Upper lobe of left lung (tissue), 5 donors: ENCODE measurements around a stretch of chr19.

- PRO-cap, 2 experiments: no peak in any of the 2 experiments
- RAMPAGE, long total RNA, 4 experiments: no peak in any of the 4 experiments
Measured at GRCh38 chr19:49643473-49643927, 1.5 kb downstream of the SCAF1 start.

DNA sequence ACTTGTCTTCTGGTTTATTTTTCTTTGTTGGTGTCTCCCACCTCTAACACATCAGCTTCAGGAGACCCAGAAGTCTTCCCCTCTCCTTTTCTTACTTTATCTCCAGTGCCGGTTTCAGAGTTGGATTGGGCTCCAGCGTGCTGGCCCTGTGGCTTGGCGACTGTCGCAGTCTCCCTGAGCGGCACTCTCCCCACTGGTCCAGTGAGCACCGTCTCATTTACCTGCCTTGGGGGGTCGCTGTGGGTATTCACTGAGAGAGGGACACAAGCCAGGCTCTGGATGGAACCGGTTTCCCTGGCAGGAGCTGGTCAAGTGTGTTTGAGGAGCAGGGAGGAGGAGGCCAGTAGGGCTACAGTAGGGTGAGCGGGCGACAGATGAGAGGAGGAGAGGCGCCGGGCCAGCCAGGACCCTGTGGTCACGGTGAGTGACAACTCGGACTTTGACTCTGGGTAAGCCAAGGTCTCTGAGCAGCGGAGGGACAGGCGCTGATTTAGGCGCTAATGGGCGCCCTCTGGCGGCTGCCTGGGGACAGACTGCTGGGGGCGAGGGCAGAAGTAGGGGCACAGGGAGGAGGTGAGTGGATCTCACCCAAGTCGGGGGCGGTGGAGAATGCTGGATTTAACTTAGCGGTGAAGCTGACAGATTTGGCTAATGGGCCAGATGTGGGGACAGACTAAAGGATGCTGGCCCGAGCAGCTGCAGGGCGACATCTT, 4.9 kb upstream of the PRMT1 start:
- PRO-cap, 2 experiments: no peak in any of the 2 experiments
- RAMPAGE, long total RNA, 4 experiments: no peak in any of the 4 experiments

- PRO-cap, 2 experiments: no peak in any of the 2 experiments
- RAMPAGE, long total RNA, 4 experiments: no peak in any of the 4 experiments
Measured at GRCh38 chr19:49806748-49807883, 6.0 kb downstream of the FUZ start.

- PRO-cap, 2 experiments: no peak in any of the 2 experiments
- RAMPAGE, long total RNA, 4 experiments: no peak in any of the 4 experiments
Measured at GRCh38 chr19:49808008-49808549, 5.0 kb downstream of the FUZ start.

DNA sequence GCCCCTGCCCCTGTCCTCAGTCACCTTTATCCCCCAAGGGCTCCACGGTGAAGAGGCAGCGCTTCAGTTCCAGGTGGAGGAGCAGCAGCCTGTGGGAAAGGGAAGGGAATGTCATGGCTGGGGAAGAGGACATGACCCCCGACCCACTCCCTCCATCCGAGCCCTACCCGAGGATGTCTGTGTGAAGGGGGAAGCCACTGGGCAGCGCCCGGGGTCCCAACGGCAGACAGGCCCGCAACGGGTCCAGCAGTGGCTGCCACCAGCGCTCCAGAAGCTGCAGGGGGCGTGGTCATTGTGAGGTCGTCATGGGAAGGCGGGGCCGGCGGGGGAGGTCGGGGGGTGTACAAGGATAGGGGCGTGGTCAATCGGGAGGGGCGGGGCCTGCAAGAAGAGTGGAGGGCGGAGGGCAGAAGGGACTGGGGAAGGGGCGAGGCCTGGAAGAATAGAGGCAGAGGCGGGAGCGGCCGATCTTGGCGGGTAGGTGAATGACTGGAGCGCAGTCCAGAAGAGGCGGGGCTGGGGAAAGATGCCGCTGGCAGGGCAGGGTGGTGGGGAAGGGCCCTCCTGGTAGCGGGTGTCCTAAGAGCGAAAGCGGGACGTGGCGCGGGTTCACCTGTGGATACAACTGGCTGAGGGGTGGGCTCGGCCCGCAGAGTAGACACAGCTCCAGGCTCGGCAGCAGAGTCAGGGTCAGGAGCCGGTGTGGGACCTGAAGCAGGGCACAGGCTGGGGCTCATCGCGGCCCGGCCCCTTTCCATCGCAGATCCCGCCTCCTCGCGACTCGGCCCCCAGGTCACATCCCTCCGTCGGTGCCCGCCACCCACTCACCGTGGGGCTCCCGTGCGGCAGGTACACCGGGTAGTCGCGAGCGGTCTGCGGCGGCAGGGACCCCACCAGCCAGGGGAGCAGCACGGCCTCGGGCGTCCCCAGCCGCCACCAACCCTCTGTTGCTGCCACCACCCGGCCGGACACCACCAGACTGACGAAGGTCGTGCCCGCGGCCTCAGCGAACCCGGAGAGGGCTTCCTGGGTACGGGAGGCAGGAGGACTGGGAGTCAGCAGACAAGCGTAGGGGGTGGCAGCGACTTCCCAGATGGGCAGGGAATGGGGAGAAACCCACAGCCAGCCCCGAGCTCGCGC, 4.2 kb downstream of the FUZ start:
- PRO-cap, 2 experiments: peak in 2 of 2 experiments; most common plus-strand start position 409 of the sequence (in 1); most common minus-strand start position 702 of the sequence (in 1)
- RAMPAGE, long total RNA, 4 experiments: start-site peak on the plus strand in 2 of 4 experiments, centred at positions 421 to 423 of the sequence, 15 to 19 reads per replicate

GRCh38 chr19:49852026-49852479, 15.3 kb downstream of the PNKP start:
- PRO-cap, 2 experiments: no peak in any of the 2 experiments
- RAMPAGE, long total RNA, 4 experiments: no peak in any of the 4 experiments

- PRO-cap, 2 experiments: no peak in any of the 2 experiments
- RAMPAGE, long total RNA, 4 experiments: no peak in any of the 4 experiments
Measured at GRCh38 chr19:49858008-49858803, 9.2 kb downstream of the PNKP start.

DNA sequence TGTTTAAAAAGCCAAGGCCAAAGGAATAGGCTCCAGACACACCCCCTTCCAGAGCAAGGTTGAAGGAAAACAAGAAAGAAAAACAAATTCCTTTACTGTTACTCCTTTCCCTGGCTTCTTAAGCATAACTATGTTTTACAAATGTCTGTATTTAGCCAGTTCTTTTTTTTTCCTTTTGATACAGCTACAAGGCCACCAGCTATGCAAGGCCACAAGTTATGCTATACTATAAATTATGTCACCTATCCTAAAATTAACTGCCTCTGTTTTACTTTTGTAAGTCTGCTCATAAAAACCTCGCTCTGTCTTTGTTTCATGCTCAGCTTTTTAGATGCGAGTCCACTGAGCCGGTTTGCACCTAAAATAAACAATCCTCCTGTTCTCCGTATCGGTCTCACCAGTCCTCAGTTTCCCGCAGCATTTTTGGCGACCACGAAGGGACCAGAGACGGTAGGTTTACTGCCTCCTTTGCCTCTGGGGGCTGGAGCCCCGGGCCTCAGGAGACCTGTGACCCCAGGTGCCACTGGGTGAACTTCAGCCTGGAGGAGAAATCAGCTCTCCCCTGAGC, 8.3 kb downstream of the SIGLEC11 start:
- PRO-cap, 2 experiments: no peak in any of the 2 experiments
- RAMPAGE, long total RNA, 4 experiments: no peak in any of the 4 experiments

DNA sequence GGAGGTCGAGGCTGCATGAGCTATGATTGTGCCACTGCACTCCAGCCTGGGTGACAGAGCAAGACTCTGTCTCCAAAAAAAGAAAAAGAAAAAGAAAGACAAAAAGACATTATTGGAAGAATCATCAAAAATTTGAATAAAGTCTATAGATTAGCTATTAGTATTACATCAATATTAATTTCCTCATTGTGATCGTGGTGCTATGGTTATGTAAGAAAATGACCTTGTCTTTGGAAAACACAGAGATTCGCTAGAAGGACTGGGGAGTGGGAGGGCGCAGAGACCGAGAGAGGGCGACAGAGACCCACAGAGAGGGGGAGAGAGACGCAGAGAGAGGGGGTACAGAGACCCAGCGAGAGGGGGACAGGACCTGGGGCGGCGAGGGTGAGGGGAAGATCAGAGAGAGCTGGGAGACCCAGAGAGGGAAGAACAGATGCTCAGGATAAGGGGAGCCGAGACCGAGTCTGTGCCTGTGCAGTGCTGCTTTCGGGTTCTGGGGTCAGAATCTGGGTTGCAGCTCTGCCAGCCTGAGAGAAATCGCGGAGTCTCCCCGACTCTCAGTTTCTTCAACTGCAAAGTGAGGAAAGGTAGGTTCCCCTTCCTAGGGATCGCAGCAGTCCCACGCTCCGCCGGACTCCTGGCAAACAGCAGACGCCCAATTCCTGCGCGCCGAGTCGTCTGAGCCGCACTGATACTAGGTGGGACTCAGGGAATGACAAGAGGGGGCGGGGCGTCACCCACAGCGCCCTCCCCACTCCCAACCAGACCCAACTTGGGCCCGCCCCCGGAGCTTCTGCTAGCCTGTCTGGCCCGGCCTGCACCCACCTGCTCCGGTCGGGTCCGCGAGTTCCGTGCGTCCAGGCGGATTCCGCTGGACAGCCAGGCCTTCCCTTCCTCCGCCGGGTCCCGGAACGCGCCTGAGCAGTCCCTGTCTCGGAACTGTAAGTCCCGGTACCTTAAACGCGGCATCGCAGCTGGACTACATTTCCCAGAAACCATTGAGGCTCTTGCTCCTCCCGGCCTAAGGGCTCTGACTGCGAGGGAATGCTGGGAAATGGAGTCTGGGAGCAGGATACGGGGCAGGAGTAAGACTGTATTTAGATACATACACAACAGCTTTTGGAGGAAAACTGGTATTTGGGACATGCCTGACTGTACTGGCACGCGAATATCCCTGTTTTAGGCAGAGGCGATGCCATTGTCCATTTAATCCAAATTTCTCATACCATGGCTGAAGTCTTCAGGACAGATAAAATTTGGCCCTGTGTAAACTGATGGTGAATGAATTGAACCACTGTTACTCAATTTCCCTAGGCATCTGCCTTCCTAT, 15.3 kb downstream of the IZUMO2 start:
- PRO-cap, 2 experiments: peak in 2 of 2 experiments; most common minus-strand start position 680 of the sequence (in 2)
- RAMPAGE, long total RNA, 4 experiments: no peak in any of the 4 experiments

GRCh38 chr19:50167209-50167879, 4.3 kb upstream of the IZUMO2 start:
- PRO-cap, 2 experiments: no peak in any of the 2 experiments
- RAMPAGE, long total RNA, 4 experiments: no peak in any of the 4 experiments

- PRO-cap, 2 experiments: no peak in any of the 2 experiments
- RAMPAGE, long total RNA, 4 experiments: no peak in any of the 4 experiments
Measured at GRCh38 chr19:50187572-50188367, 15.7 kb upstream of the MYH14 start.

DNA sequence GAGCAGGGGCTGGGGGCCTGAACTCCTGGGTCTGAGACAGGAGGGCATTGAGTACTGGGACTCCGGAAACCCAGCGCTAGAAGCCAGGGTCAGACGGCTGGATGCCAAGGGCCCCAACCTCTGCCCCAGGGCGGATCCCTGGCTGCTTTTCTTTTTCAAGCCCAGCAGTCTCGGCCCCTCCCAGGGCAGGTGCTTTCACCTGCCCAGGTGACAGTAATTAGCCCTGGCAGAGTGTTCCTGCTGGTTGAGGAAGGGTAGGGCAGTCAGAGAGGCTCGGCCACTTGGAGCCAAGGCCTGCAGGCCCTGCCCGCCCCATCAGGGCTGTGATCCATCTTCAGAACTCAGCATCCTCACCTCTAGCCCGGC, 2.4 kb downstream of the MYH14 start:
- PRO-cap, 2 experiments: peak in 1 of 2 experiments; most common plus-strand start position 224 of the sequence (in 1); most common minus-strand start position 144 of the sequence (in 1)
- RAMPAGE, long total RNA, 4 experiments: no peak in any of the 4 experiments

GRCh38 chr19:50206171-50206752, 2.8 kb downstream of the MYH14 start:
- PRO-cap, 2 experiments: no peak in any of the 2 experiments
- RAMPAGE, long total RNA, 4 experiments: no peak in any of the 4 experiments

DNA sequence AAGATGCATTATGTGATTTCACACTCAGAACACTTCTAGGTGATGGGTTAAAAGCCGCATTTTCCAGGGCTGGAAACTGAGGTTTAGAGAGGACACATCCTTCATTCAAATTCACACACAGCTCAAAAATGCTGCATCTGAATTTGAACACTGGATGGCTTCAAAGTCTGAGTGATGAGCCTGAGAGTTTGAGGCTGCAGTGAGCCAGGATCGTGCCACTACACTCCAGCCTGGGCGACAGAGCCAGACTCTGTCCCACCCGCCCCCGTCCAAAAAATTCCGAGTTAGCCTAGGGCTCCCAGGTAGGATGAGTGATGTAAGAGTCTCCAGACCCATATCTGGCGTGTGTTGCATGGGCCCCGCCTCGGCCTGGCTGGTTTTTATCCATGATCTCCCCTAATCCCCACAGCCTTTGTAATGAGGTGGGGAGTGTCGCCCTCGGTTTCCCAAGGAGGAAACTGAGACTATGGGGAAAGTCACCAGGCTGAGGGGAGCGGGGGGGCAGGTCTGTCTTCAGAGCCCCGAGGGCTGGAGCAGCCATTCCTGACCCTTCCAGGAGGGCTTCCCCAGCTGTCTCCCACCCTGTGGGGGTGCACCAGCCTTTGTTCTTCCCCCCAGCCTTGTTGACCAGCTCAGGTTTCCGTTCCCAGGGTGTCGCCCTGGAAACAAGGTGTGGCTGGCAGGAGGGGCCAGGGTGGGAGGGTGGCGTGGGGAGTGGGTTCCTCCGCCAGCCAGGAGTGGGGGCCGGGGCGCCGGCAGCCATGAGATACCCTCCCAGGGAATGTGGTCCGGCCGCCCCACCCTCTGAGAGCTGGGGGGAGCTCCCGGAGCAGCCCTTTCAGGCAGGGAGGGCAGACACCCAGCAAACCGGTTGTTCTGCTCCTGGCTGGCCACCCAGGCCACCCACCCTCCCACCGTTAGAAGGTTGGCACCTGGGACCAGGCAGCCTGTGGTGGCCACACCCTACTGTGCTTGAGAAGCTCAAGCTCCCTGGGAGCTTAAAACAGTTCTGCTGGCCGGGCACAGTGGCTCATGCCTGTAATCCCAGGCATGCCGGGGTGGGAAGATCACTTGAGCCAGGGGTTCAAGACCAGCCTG, 11.5 kb downstream of the MYH14 start:
- PRO-cap, 2 experiments: peak in 1 of 2 experiments; most common minus-strand start position 576 of the sequence (in 1)
- RAMPAGE, long total RNA, 4 experiments: no peak in any of the 4 experiments

DNA sequence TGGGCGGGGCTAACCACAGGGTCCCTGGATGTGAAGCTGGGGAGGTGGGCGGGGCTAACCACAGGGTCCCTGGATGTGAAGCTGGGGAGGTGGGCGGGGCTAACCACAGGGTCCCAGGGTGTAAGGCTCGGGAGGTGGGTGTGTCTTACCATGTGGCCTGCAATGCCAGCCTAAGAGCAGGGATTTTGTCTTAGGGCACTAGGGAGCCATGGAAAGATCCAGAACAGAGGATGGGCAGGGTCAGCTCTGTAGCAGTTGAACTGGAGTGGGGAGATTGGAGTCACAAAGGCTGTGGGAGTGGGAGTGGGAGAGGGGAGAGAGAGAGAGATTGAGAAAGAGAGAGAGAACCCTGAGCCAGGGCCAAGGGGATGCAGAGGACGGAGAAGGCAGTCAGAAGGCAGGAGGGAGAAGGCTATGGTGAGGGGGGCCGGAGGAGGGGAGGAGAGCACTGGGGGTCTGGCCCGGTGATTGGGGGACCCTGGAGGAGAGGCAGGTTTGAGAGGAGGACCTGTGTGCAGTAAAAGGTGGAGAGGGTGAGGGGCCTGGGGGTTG, 36.6 kb downstream of the KCNC3 start:
- PRO-cap, 2 experiments: no peak in any of the 2 experiments
- RAMPAGE, long total RNA, 4 experiments: no peak in any of the 4 experiments

DNA sequence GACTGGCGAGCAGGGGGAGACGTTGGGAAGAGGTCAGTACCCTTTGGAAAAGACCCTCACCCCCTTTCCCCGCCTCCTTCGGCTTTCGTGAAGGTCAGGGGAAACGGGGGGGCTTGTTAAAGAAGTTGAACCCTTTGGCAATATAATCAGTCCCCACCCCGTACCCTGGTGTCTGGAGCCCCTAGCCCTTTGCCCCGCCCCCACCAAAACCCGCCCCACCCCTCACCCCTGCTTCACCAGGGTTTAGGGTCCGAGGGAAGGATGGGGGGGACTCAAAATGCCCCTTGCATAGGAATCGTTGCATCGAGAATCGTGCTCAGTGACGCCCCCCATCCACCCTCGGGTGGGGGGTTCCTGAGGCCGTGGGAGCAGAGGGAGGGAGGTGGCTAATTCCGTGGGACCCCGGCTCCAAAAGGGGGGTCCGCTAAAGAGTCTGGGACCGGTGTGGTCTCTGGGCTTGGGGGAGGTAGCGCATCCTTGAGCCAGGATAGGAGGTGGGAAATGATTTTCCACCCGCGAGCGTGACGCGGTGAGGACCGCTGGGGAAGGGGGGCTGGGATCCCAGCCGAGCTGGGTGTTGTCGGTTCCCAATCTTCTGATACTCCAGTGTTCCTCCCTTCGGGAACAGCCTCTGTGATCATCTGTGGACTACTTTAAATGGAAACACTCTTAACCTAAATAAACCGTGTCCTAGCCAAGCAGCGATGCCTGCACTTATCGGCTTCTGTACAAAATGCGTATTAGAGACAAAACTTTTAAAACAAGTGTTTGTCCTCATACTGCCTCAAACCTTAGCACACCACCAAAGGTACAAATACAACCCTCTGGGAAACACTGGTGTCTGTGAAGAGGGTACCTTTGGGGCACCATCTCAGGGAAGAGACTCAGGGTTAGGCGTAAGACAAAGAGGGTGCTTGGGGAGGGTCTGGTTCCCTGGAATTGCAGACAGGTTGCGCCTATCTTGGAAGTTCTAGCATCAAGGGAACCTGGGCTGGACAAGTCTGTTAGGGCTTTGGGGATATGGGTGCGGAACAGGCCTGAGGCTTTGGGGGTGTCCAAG, 16.2 kb downstream of the KCNC3 start:
- PRO-cap, 2 experiments: no peak in any of the 2 experiments
- RAMPAGE, long total RNA, 4 experiments: no peak in any of the 4 experiments

DNA sequence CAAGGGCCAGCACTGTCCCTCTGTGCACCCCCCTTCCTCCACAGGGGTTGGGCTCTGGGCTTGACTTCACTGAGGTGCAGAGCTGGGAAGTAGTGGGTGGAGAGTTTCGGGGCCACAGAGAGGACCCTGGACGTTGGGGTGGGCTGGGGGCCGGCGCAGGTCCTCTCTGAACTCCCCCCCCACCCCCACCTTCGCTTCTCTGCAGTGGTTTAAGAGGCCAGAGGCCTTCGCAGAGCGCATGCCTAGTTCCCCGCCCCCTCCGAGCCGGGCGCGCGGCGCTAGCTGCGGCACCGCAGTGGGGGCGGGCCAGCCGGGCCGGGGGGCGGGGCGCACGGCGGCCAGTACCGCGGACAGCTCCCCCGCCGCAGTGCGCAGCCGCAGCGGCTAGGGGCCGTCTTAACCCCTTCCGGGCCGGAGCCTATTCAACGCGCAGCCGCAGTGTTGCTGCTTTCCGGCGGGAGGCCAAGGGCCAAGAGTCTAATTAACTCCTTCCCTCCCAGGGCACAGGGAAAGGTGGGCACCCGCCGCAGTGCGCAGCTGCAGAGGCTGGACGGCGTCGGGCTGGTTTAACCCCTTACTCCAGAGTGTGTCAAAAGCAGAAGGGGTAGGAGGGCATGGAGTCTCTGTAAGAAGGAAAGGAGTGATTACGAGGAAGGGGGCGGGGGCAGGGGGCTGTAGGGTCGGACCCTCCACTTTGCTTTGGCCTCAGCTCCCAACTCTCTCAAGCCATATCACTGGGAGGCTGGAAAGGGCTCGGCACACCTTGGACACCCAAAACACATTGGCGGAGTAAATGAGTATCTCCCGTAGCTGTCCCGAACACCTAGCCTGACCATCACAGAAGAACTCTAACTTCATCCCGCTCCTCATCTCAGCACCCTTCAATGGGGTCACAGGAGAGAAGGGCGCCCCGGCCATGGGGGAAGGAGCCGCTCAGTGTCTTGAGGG, 3.5 kb downstream of the KCNC3 start:
- PRO-cap, 2 experiments: no peak in any of the 2 experiments
- RAMPAGE, long total RNA, 4 experiments: no peak in any of the 4 experiments

DNA sequence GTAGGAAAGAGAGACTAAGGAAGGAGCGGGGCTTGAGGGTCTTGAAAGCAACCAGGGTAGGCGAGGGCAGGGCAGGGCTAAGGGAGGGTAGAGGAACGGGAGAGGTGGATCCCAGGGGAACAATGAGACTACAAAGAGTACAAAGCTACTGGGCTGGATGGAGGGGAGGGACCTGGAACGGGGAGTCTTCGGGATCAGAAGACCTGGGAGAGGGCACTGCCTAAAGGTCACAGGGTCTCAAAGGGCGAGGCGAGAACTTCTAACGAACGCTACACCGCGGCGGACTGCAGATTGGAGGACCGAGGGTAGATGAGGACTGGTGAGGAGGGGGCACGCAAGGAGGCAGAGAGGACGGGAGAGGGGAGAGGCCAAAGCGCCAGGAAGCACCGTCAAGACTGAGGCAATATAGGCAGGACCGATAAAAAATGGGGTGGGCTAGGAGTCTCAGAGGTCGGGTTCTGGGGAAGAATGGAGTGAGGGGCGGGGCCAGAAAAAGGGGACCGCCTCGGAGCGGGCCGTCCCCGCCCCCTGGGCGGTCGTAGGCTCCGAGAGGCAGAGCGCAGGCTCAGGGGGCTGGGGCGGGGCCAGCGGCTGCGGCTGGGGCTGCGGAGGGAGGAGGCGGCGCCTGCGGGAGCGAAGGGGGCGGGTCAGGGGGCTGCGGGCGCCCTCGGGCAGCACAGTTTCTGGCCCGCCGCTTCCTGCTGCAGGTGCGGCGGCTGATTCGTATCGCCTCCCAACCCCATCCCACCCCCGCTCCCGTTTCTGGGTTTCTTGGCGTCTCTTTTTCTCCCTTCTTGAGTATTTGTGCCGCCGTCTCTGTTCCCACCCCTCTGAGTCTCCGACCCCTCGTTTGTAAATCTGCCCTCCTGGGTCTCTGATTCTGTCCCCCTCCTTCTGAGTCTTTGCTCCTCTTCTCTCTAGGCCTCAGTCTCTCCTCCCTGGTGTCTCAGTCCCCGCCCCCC, 1.4 kb upstream of the KCNC3 start:
- PRO-cap, 2 experiments: no peak in any of the 2 experiments
- RAMPAGE, long total RNA, 4 experiments: no peak in any of the 4 experiments

DNA sequence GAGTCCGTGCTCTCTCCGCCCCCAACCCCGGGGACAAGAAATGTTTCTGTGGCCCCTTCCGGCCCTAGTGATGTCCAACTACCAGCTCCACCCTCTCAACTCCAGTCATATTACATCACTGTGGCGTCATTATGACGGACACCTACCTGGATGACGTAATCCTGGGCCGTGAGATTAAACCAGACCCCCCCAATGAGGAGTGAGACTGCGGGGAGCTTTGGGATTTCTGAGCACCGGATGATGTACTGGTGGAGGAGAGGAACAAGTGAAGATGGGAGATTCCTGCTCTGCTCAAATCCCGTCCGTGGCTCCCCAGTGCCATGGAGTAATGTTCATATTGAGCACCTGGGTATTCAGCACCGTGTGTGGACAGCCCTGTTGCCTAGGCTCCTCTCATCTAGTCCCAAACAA, 5.0 kb upstream of the KCNC3 start:
- PRO-cap, 2 experiments: no peak in any of the 2 experiments
- RAMPAGE, long total RNA, 4 experiments: no peak in any of the 4 experiments

DNA sequence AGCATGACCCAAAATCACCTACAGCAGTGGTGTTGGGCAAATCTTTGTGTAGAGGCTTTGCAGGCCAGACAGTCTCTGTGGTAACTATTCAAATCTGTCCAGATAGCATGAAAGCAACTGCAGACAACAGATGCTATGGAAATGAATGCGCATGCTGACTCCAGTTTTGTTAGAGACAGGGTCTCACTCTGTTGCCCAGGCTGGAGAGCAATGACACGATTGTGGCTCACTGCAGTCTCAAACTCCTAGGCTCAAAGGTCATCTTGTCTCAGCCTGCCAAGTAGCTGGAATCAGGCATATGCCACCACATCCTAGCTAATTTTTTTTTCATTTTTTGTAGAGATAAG, 12.1 kb upstream of the KCNC3 start:
- PRO-cap, 2 experiments: no peak in any of the 2 experiments
- RAMPAGE, long total RNA, 4 experiments: no peak in any of the 4 experiments